Lung (tissue), 4 donors: ENCODE measurements around a stretch of chr3.

GRCh38 chr3:128750883-128751298 is 24.9 kb downstream of the RAB7A start:
- PRO-cap: no peak
- RAMPAGE, long total RNA: no peak
- RRBS: no CpG with 5 or more reads among the region's 4 CpGs

DNA sequence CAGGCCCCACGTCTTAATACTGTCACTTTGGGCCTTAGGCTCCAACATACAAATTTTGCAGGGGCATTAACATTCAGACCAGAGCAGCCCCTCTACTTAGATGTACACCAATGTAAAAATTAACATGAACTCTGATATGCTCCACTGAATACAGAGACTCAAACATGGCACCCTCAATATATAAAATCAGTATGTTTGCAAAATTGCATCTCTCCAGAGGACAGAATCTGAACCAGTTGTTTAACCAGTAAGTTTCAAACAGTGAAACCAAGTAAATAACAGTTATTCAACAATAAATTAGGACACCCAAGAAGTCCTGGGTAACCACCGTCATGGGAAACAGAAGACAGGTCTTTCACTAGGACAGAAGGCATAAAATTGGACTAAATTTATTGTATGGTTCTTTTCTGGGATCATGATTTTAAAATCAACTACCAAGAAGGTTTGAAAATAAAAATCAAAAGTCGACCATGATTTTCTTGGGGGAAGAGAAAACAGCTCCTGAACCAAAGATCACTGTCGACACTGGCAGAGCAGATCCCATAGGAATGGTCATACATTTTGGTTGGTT is 40.2 kb downstream of the RAB7A start:
- PRO-cap: no peak
- RAMPAGE, long total RNA: no peak
- RRBS: no CpG with 5 or more reads among the region's 4 CpGs

DNA sequence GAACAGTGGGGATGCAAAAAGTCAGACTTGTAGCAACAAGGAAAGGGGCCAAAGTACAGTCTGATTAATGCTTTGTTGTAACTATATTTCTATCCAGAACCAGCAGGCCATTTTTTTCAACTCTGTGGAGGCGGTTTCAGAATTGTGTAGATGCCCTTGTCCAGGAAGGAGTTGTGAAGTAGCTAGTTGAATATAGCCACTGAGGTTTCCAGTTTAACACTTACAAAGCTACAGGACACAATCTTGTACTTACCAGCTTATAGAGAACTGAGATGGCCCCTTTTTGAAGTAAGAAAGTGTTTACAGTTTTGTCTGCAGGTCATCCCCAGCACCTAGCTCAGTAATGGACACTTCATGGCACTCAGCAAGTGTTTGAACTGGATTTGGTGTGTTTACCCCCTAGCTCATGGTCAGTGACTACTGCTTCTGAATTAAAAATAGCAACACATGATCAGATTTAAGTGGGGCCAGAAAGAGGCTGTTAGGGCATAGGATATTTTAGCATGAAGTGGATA is 54.3 kb downstream of the RAB7A start:
- PRO-cap: no peak
- RAMPAGE, long total RNA: no peak
- RRBS: no CpG with 5 or more reads among the region's 1 CpG

- PRO-cap: no peak
- RAMPAGE, long total RNA: no peak
- RRBS: no CpG with 5 or more reads among the region's 7 CpGs
These were observed 61.8 kb downstream of the RAB7A start for GRCh38 chr3:128787759-128788235.

GRCh38 chr3:128814526-128815592 is 64.6 kb upstream of the ACAD9 start:
- PRO-cap: no peak
- RAMPAGE, long total RNA: no peak
- RRBS: no CpG with 5 or more reads among the region's 10 CpGs

DNA sequence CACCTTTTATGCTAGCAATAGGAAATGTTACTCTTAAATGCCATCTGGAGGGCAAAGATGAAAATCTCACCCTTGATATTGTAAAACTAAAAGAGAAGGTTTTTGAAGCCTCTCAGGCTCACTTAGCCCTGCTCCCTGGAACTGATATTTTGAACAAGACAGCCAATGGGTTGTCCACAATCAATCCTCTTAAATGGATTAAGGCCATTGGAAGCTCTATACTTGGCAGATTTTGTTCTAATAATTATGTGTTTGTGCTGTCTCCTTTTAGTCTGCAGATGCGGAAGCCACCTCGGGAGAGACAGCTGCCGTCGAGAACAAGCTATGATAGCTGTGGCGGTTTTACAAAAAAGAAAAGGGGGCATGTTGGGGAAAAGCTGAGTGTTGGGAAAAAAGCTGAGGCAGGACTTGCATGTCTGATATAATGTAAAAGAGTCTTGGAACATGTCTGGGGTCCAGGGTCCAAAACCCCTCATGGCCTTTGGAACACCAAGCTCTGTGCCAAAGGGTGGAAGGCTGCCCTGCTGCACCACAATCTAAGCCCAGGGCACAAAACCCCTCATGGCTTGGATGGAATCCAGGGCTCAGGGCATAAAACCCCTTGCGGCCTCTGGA is 44.4 kb downstream of the ACAD9 start:
- PRO-cap: no peak
- RAMPAGE, long total RNA: no peak
- RRBS: no CpG with 5 or more reads among the region's 6 CpGs

DNA sequence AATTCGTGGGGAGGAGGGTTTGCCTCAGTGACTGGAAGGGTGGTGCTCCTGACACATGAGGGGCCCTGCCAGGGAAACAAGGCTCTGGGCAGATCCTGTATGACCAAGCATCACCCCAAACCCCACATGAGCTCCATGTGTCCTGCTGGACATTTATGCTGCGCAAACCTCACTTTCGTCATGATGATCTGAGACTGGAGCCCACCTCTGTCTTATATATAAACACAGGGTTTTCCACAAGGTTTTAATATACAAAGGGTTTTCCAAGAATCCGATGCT is 19.9 kb downstream of the EFCC1 start:
- PRO-cap: no peak
- RAMPAGE, long total RNA: no peak
- RRBS: no CpG with 5 or more reads among the region's 4 CpGs

GRCh38 chr3:129118778-129119286 is 2.8 kb downstream of the RAB43 start:
- PRO-cap: no peak
- RAMPAGE, long total RNA: no peak
- RRBS: no CpG with 5 or more reads among the region's 8 CpGs

DNA sequence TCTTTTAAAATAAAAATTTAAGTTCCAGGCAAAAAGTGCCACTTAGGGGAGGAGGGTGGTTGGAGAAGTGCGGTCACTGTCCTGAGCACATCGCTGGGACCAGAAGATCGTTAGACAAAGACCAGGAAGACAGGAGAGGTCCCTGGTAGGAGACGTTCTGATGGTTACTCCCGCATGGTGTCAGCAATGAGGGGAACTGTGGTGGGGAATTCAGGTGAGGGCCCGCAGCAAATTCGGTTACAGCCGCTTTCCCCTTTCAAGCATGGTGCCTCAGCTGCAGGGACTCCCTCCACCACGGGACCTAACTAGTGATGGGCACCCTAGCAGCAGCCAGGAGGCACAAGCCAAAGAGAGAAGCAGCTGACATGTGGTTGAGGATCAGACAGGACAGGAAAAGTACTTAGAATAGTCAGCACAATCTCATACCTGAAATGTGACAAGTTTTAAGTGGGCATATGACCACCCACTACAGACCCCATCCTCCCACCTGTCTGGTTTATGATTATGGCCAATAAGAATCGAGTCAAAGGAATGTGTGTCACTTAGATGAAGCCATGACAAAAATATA is 1.1 kb upstream of the ISY1 start:
- PRO-cap: no peak
- RAMPAGE, long total RNA: no peak
- RRBS: no CpG with 5 or more reads among the region's 10 CpGs

DNA sequence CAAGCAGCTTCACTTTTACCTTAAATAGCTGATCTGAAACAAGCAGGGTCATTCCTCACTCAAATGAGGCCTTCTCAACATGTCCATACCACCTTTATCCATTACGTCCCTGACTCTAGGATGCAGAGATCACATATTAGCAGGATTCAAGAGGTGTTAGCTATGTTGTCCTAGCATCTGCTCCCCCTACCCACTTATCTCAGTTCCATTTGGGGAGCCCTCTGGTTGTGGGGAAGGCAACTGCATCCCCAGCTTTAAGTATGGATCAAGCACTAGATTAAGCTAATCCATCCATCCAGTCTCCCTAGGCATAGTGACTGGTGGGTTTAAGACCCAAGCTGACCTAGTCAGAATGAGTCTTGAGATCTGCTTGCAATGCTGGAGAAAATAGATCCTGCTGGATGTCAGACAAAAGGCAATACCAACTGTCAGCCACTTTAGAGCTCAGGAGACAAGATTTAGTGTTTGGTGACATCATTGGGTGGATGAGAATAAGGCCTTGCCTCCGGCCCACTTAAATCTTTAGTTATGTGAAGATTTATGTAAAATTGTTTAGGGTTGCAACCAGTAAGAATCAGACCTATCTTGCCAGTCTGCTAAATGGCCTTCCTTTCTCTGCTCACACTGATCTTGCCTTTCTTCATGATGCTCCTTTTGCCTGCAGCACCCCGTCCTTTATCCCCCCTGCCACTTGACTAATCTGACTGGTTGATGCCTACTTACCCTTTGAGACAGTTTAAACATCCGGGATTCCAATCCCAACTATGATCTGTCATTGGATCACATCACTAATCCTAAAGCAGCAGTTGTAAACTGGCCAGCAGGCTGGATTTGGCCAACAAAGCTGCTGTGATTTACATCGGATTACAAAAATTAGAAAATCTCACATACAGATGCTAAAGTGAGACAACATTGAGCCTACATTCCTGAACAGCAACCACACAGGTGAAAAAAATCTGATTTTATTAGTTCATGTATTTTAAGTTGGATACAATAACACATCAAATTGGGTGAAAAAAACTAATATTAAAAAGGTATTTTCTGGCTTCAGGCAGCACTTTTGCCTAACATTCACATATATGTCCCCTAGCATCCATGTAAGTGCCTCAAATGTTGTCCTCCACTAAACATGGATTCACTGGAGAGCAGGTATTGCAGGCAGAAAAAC is 2.2 kb upstream of the ISY1 start:
- PRO-cap: no peak
- RAMPAGE, long total RNA: no peak
- RRBS: no CpG with 5 or more reads among the region's 5 CpGs

- PRO-cap: no peak
- RAMPAGE, long total RNA: no peak
- RRBS: no CpG with 5 or more reads among the region's 10 CpGs
These were observed 4.7 kb upstream of the ISY1 start for GRCh38 chr3:129165500-129165959.

- PRO-cap: no peak
- RAMPAGE, long total RNA: no peak
- RRBS: no CpG with 5 or more reads among the region's 11 CpGs
These were observed 6.4 kb upstream of the ISY1 start for GRCh38 chr3:129167001-129167970.

GRCh38 chr3:129175844-129176703 is 7.6 kb downstream of the CNBP start:
- PRO-cap: no peak
- RAMPAGE, long total RNA: no peak
- RRBS: no CpG with 5 or more reads among the region's 4 CpGs

DNA sequence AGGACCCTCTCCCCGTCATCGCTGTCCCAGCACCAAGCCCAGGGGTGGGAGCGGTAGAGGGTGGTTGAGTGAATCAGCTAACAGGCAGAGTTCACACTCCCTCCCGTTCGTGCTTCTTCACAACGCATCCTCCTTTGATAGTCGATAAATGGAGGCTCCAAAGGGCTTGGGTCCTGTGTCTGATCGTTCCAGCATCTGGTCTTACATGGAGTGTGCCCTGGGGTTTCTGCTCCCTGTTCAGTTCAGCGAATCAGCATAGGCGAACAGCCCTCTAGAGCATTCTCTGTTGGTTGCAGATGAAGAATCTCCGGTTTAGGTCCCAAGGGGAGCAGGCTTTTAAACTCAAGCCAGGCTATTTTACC is 785 bp upstream of the HMCES start:
- PRO-cap: no peak
- RAMPAGE, long total RNA: no peak
- RRBS: no CpG with 5 or more reads among the region's 11 CpGs

GRCh38 chr3:129399905-129400394 is 28.5 kb downstream of the EFCAB12 start:
- PRO-cap: no peak
- RAMPAGE, long total RNA: no peak
- RRBS: no CpG with 5 or more reads among the region's 8 CpGs

DNA sequence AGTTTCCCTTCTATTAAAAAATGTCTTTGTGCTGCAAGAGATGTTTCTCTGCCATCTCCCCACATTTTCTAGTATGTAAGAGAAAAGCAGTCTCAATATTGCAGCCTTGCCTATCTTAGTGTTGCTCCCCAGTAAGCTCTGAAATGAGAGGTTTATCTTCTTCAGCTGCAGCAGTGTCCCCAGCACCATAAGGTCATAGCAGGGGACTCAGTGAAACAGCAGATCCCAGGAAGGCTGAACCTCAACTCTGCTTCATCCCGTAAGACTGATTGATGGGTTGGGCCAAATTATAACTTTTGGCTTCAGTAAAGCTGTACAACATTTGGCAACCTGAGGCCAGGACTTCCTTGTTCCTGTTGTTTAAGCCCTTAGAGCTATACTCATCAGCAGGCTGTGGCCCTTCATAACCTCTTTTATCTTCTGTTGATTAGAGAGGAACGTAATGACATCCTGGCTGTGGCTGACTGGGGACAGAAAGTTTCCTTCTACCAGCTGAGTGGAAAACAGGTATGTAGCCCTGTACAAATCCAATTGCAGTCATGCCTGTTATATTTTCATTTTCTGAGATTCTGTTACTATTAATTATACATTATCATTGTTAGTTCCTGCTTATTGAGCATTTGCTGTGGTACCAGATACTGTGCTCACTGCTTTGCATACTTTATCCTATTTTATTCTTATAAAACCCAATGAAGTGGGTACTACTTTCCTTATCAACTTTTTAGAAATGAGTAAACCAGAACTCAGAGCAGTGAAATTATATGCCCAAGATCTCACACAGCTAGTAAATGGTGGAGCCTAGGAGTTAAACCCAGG is 29.1 kb downstream of the IFT122 start:
- PRO-cap: no peak
- RAMPAGE, long total RNA: no peak
- RRBS: no CpG with 5 or more reads among the region's 2 CpGs

DNA sequence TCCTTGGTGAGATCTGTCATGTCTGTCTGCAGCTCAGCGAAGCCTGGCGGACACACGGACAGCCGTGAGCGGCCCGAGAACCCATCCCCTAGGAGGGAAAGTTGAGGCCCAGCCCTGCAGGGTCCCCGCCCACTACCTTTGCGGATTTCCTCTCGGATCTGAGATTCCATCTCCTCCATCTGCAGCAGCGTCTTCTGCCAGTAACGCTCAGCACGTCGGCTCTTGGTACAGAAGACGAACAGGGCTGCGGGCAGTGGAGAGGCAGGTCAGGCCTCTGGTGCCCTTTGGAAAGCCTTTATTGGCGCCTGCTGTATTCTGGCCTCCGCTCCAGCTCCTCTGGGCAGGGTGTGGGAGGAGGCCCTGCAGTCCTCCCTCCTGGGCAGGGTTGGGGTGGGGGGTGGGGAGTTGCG is 24.6 kb downstream of the H1-8 start:
- PRO-cap: no peak
- RAMPAGE, long total RNA: no peak
- RRBS: no CpG with 5 or more reads among the region's 18 CpGs

DNA sequence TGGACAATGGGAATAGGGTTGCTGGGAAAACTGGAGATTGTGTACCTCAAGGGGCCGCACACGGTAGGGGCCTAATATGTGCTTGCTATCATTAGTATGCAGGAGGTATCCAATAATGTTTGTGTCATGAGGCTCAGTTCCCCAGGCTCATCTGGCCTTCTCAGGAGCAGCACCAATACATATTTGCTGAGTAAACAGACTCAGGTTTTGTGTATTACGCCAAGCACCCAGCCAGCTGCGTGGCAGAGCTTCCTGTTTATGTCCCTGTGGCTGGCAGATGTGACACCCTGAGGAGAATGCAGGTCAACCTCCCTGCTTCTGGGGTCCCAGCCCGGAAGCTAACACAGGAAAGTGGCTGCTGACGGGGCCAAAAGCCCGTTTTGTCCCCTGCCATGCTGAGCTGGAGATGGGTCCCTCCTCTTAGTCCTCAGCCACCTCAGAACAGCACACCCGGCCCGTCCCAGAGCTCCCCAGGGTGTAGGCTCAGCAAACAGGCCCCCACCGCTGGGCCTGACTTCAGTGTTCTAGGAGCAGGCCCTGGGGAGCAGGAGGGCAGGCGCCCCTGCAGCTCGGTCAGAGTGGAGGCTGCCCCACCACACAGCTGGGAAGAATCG is 29.6 kb downstream of the PLXND1 start:
- PRO-cap: no peak
- RAMPAGE, long total RNA: no peak
- RRBS: 13% methylated on average over 3 of the region's 13 CpGs

GRCh38 chr3:129624236-129624757 is 17.8 kb upstream of the PLXND1 start:
- PRO-cap: no peak
- RAMPAGE, long total RNA: no peak
- RRBS: no CpG with 5 or more reads among the region's 10 CpGs

GRCh38 chr3:129641547-129642067 is 35.1 kb upstream of the PLXND1 start:
- PRO-cap: no peak
- RAMPAGE, long total RNA: no peak
- RRBS: no CpG with 5 or more reads among the region's 10 CpGs